Sternocleidomastoid (tissue), 1 donor: ENCODE measurements around the genes IL4R and NPIPB8.

- PRO-cap = no peak
Observed at GRCh38 chr16:25118259-25118972, 6.9 kb downstream of the LCMT1 start.

- PRO-cap = no peak
Observed at GRCh38 chr16:26256568-26256972, 564.8 kb downstream of the HS3ST4 start.

- PRO-cap = no peak
Observed at GRCh38 chr16:27189197-27190093, 13.9 kb upstream of the KDM8 start.

DNA sequence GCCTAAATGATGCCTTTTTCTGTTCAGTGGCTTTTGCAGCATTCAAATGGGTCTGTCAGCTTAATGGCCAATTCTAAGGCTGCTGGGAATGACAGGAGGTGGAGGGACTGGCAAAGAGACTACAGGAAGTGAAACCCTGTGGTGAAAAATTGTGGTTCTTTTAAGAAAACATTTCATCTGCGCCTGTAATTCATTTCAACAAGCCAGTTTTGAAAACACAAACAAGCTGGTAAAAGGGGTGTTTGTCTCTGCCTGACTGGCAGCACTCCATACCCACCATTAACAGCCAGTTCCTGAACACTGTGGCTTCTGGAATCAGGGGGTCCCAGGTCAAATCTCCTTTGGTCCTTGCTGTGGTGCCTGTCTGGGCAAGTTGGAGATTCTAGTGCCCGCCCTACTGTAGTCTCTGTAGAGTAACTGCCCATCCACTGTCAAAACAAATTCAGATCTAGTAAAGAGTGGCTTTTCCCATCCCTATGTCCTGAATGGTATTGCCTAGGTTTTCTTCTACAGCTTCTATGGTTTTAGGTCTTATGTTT lies 3.5 kb upstream of the KDM8 start:
- PRO-cap = no peak

- PRO-cap = no peak
Observed at GRCh38 chr16:27264104-27264590, 4.4 kb downstream of the NSMCE1 start.

GRCh38 chr16:27313307-27314061 lies at the start of gene IL4R:
IL4R (plus strand) TSS chr16:27313974.
- PRO-cap = unidirectional peak, plus-strand start at chr16:27313495; bidirectional peak, plus-strand start at chr16:27313756, minus-strand start at chr16:27313800

GRCh38 chr16:27356590-27357111 lies 42.9 kb downstream of the IL4R start:
- PRO-cap = no peak

GRCh38 chr16:27374150-27374661 lies 27.8 kb upstream of the IL21R start:
- PRO-cap = no peak

DNA sequence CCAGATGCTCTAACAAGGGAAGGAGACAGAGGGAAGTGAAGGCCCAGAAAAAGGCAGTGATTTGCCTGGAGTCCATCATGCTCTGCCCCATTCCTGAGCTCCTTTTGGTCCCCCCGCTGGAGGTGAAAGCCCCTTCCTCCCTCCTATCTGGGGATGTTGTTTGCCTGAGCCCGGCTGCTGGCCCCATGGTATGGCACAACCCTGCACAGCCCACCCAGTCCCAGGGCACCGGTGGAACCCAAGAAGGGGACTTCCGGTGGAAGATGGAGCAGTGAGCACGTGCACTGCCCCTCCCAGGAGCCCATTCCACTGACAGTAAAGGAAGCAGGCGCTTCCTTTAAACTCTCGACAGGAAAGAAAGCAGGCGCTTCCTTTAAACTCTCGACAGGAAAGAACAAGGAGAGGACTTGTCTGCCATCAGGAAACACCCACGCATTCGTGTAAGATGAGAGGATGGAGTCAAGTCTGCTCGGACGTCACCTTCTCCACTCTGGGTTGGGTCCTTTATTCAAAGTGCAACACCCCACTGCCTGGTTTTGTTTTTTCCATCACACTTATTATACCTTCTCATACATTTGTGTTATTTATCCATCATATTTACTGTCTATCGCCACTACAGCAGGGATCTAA lies 53.7 kb downstream of the IL21R start:
- PRO-cap = bidirectional peak, plus-strand start at position 443 of the sequence, minus-strand start at position 187 of the sequence

DNA sequence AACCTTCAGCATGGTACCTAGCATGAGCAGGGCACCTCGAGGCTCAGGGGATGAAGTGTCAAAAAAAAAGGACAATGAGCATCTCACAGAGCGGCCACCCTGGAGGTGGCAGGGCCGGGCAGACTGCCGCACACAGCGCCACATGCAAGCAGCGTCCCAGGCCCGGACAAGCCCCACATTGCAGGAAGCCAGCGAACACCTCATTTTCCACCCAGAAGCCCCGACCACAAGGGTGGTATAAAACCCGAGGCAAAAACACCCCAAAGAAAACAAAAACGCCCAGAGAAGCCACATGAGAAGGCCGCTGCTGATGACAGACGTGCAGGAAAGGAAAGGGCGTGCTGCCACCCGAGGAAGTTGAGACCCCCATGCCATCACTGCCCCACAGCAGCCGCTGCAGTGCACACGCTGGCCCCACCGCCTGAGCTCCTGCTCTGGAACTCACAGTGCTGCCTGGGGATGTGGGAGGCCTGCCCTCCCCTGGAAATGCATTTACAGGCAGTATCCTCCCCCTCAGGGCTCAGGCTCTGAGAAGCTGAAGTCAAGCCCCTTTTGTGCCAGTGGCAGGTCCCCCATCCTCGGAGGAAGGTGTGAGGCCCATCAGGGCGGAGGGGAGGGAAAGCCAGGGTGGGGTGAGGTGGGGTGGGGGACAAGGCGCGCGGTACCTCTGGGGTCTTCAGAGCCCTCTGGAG lies 61.8 kb downstream of the IL21R start:
- PRO-cap = no peak

DNA sequence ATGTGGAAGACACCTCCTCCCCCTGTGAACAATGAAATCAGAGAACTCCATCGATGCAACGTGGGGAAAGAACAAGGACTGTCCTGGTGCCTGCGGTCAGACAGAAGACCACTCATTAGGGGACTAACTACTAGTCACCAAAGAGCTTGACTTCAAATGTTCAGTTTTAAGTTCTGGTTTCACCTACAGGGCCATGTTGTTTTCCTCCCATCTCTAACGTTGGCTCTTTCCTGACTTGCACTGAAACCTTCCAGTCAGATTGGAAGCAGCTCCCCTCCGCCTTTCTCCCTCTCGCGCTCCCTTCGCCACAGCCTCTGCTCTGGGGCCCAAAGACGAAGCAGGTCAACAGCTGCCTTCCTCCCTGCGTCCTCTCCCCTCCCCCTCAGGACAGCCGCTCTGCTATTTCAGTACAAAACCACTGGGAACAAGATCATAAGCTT lies 17.4 kb downstream of the GTF3C1 start:
- PRO-cap = no peak

DNA sequence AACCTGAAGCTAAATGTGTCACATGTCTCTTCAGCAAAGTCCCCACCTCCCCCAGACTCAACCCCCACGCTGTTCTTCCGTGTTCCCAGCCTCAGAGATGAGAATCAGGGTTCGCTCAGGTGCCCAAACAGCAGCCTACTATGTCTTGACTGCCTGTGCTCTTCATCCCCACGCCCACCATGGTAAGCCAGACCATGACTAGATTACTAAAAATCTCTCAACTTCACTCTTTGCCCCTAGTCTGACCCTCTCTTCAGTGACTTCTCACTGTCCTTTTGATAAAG lies 2.4 kb downstream of the GTF3C1 start:
- PRO-cap = no peak

GRCh38 chr16:28105772-28106644 lies 42.5 kb upstream of the GSG1L start:
- PRO-cap = no peak

DNA sequence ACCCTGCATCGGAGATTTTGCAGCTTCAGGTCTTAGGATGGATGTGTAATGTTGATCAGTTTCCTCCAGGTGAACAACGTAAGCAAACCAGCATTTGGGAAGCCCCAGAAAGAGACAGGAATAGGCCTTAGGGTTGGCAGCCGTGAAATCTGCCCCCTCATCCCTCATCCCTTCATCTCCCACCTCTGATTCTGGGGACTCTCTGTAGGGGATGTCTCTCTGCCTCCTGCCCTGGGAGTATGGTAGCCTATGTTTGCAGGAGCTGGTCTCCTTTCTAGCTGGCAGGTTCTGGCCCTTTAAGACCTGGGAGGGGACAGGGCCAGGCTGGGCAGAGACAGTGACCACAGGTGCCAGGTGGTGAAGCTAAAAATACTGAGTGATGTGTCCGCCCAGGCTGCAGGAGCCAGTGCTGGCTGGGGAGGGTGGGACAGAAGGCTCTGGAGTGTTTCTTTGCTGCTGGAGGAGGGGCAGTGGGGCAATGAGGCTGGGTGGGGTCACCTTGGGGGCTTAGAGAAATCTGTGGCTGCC lies 30.6 kb upstream of the SBK1 start:
- PRO-cap = no peak

DNA sequence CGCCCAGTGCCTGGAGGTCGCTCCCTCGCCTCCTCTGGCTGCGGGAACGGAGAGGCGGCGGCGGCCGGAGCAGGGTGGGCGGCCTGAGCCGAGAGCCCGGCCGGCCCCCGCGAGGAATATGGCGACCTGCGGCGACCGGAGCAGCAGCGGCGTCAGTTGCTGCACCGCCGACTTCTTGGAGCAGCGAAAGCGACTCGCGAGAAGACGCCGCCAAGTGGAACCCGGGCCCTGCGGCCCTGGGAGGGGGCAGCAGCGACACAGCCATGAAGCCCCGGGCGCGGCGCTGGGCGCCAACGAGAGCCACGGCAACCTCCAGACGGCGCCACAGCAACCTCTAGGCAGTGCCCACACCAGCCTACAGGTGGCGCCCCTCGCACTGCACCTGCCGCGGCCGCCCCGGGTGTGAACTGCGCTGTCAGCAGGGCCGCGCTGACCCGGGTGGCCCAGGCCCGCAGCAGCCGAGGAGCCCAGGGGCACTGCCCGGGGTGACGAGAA lies 1.3 kb upstream of the NPIPB6 start:
- PRO-cap = no peak

DNA sequence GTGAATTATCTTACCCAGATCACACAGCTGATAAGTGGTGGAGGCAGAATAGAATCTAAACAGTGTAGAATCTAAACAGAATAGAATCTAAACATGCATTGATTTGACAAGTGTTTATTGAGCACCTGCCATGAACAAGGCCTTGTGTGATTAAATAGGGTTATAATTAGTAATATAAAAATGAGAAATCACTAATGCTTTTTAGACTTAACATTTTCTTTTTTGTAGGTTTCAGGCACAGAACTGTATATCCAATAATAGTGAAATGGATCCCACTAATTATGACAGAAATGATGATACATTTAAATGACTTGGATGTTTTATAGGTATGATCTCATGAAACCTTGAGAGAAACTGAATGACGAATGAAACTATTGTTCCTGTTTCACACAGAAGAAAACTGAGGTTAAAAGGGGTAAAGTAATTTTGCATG lies at the start of gene NPIPB8:
TSS of gene NPIPB8 (plus strand) at position 320 of the 433 bp plus-strand sequence.
- PRO-cap = no peak

DNA sequence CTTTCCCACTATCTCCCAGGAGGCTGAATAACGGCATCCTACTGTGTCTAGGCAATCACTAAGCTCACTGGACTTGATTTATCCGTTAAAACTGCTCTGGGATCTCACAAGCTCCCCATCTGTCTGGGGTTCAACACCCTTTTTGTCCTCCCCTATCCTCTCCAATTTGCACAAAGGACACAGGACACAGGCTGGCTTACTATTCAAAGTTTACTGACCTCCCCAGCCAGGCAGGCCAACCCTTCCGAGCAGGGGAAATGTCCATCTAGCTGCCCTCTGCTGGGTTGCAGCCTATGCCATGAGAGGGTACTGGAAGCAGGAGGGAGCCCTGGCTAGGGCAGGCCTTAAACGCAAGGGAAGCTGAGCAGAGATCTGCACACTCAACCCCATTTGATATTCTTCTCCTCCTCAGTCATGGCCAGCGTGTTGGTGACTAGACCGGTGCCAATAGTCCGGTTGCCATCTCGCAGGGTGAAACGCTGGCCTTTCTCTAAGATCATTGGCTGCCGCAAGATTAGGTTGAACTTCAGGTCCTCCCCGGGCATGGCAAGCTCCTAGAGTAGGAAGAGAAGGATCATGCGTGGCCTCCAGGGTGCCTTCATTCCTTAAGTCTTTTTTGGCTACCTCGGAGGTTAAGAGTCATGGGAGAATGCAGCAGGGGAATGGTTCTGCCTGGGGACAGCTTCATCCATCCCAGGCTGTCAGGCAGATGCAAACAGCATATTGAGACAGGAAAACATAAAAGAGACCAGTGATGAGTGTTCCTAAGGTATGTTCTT lies 3.4 kb downstream of the TUFM start:
- PRO-cap = no peak

DNA sequence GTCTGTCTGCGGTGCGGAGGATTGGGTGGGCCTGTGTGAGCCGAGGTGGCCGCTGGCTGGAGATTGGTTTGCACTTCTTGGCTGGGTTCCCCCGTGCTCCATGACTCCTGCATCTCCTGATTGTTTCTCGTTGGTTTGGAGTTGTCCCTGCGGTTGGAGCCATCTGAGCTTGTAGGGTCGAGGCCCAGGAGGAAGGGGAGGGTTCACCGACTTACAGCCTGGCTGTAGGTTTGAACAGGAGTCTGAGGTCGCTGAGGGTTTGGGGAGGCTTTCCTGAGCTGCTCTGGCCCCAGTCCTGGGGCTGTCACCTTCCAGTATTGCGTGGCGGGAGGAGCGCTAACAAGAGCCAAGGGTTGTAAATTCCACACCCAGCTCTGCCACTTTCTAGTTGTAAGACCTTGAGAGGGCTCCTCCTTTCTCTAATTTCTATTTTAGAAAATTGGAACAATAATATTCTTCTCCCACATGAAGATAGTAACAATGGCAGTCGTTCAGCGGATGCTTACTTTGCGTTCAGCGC lies 780 bp downstream of the SH2B1 start:
- PRO-cap = no peak

- PRO-cap = no peak
Observed at GRCh38 chr16:28902579-28902980, 22.5 kb downstream of the RABEP2 start.

DNA sequence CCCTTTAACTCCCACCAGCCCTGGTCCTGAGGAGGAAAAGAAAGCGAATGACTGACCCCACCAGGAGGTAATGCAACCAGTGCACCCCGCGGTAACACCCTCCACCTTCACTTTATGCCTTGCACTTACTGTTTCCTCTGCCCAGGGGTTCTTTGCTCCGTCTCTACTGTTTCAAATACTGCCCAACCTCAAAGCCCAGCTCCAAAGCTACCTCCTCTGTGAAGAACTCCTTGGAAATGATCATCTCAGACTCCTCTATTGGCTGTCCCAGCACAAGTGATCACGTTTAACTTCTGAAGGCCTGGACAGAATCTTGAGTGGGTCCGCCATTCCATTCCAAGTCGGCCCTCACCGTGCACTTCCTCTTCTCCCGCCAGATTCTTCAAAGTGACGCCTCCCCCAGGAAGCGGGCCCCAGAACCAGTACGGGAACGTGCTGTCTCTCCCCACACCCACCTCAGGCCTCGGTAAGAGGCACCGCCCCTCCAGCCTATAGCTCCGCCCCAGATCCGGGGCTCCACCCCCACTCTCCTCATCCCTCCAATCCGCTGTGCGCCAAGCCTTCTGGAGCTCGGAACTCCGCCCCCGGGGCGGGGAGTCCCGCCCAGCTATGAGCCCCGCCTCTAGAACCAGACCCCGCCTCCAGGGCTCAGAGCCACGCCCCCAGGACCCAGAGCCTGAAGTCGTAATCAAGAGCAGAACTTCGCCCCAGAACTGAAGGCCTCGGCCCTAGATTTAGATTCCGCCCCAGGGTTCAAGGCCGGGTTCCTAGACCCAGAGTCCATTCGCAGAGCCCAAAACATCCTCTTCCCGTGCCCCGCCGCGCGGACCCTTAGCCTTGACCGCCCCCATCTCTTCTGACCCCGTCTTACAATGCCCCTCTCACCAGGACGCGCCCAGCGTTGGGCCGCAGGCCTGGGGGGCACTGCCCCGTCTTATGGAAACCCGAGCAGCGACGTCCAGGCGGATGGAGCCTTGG lies 4.7 kb downstream of the CD19 start:
- PRO-cap = bidirectional peak, plus-strand start at position 679 of the sequence, minus-strand start at position 465 of the sequence